Left lobe of liver (tissue), 1 donor: ENCODE results near the genes NYAP2 and SCYGR6.

DNA sequence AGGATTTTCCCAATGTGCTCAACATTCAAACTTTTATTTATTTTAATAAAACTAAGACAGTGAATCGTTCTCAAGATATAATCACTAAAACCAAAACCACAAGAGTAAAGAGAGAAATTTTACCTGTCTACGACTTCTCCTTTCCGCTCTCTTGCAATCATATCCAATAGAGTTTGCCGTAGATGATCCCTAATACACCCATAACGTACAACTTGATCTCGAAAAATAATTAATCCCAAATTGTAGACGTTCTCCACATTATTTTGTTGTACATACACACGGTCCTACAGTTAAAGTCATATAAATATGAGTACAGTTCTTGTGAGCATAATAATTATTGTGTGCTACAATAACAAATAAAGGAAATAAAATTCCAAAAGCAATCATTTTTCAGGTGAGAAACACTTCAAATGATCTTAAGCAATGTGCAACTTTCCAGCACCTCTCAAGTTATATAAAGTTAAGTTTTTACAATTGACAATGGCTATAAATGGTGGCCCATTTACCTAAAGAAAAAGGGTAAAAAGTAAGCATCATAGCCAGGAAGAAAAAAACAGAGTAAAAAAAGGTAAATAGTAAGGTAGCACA, 70.6 kb downstream of the CUL3 start:
- PRO-cap, result no peak

DNA sequence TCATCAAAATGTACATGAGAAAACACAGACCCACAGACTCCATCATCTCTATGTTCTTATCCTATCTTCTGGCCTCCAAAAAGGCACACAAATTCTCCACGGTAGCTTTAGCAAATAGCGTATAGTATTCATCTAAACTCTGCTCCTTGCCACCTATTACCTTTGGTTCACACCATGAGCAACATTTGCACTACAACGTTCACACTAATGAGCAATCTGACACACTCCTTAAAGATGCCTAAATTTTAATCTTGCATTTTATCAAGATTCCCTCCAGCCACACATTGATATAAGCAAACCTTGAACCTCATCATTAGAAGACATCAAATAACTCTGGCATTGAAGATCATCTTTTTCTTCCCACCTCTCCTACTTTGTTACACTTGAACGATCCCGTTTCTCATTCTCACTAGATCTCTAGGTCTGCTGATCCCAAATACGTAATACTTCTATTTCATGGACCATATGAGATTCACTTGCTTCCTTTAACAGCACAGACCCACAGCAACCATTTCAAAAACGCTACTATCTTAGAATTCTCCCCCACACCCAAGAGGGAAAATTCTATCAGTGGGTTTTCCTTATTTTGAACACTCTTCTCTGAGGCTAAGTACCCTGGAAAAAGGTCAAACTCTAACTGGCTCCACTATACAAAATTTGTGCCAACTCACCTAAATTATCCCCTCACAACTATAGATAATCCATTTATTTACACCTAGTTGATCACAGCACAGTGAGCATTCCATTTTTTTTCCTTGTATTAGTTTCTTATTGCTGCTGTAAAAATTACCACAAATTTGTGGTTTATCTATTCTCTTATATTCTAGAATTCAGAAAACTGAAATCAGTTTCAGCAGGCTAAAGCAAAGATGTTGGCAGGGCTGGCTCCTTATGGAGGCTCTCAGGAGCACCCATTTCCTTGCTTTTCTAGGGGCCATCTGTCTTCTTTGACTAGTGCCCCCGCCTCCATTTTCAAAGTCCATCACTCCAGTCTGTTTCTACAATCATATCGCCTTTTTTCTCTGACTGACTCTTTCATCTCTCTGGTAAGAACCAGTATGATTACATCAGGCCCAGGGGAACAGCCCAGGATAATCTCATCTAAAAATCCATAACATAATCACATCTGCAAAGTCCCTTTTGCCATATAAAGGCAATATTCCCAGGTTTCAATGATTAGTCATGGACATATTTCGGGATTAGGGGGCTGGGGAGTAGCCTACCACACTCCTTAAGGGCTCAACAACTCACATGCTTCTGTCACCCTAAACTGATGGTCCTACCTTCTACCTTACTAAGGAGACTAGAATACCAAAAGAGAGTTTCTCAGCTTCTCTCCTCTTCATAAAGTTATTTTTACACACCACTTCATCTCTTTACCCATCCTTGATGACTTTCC, 57.3 kb downstream of the CUL3 start:
- PRO-cap, result no peak

DNA sequence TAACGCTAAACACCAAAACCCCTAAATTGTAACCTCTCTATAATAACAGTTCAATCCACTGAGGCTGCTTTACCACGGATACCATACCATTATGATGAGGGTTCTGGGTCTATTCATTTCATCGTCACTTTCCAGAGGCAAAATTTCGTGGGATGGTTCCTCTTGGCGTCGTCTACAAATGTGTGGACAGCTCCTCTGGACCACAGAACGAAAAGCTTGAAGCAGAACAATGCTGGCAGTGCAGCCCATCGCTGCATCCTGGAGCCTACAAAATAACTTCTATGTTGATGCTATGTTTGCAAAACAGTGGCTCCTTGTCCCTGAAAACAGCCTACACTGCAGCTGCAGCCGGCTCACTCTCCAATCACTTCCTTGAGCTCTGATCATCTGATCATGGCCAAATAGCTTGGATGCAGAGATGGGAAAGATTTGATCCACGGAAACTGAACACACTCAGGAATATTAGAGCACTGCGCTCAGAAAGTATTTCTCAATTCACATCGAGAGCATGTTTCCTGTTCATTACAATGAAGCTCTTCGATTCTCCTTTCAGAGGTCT, 60.1 kb downstream of the DOCK10 start:
- PRO-cap, result no peak

DNA sequence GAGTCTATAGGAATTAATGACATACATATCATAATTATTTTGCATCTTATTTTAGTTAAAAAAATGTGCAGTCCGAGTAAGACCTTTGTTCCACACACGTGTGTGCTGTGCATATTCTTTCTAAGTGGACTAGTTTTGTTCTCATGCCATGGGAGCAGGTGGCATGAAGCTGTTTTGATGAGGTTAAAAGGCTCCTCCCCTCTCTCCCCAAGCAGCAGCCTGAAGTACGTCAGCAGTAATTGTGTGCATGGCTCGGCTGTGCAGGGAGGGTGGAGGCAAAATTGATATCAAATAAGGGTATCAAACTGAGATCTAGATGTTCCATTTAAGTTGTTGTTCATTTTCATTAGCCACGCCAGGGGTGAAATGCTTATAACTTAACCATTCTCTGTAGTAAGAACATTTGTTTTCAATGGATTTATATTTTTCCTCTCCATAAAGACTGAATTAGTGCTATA, at the start of gene NYAP2:
Gene NYAP2 (plus strand): TSS at position 235 of the 458 bp plus-strand sequence.
- PRO-cap, result no peak

GRCh38 chr2:226018236-226018703, 618.8 kb downstream of the NYAP2 start:
- PRO-cap, result no peak

GRCh38 chr2:226168353-226168985, 631.2 kb downstream of the IRS1 start:
- PRO-cap, result no peak

GRCh38 chr2:226319926-226320442, 479.6 kb downstream of the IRS1 start:
- PRO-cap, result no peak

GRCh38 chr2:226423430-226423960, 376.1 kb downstream of the IRS1 start:
- PRO-cap, result no peak

- PRO-cap, result bidirectional peak, plus-strand start at chr2:226631954, minus-strand start at chr2:226631743
These were observed 168.0 kb downstream of the IRS1 start for GRCh38 chr2:226631589-226632135.

- PRO-cap, result no peak
These were observed 133.6 kb downstream of the RHBDD1 start for GRCh38 chr2:226969472-226969892.

GRCh38 chr2:227466170-227466639, 5.8 kb upstream of the AGFG1 start:
- PRO-cap, result no peak

GRCh38 chr2:227503971-227504561, 32.1 kb downstream of the AGFG1 start:
- PRO-cap, result no peak

DNA sequence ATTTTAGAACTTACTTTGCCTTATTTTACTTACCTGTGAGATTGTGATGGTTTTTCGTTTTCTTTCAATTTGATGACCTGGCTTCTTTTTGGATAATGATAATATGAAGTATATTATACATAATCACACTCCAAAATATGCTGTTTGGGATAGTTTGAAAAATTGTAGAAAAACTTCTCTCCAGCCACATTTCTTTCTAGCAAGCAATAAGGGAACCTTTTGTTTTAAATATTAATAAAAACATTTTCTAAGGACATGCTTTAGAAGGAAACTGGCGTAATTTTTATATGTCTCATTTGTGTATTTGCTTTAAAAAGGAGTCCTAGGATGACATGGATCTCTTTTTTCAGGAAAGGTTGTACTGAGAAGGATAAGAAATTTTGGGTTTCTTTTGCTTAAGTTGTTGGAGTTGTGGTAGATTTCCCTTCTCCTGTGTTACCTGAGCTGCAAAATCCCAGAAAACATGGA, 56.0 kb downstream of the AGFG1 start:
- PRO-cap, result no peak

GRCh38 chr2:227555982-227557177, 42.3 kb upstream of the SCYGR2 start:
- PRO-cap, result no peak

DNA sequence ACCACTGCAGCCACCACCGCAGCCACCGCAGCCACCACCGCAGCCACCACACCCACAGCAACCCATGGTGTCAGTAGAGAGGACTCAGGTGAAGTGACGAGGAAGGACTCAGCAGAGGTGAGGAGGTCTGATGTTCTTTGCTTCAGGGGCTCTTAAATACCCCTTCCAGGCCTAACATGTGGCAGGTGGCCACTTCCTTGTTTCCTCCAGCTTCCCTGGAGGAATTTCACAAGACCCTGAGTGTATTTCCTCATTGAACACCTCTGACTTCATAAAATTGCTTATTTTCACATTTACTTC, at the start of gene SCYGR6:
Gene SCYGR6 (minus strand): TSS at position 66 of the 300 bp plus-strand sequence.
- PRO-cap, result no peak

DNA sequence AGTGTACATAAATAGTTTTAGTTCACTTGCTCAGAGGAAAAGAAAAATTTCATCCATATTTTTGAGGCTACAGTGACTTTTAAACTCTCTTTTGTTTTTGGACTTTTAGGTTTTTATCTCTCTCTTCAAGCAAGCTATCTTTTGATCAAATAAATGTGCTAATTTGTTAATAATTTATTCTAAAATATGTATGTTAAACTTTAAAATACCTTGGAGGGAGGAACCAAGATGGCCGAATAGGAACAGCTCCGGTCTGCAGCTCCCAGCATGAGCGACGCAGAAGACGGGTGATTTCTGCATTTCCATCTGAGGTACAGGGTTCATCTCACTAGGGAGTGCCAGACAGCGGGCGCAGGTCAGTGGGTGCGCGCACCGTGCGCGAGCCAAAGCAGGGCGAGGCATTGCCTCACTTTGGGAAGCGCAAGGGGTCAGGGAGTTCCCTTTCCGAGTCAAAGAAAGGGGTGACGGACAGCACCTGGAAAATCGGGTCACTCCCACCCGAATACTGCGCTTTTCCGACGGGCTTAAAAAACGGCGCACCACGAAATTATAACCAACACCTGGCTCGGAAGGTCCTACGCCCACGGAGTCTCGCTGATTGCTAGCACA, 386.7 kb upstream of the SPHKAP start:
- PRO-cap, result no peak

DNA sequence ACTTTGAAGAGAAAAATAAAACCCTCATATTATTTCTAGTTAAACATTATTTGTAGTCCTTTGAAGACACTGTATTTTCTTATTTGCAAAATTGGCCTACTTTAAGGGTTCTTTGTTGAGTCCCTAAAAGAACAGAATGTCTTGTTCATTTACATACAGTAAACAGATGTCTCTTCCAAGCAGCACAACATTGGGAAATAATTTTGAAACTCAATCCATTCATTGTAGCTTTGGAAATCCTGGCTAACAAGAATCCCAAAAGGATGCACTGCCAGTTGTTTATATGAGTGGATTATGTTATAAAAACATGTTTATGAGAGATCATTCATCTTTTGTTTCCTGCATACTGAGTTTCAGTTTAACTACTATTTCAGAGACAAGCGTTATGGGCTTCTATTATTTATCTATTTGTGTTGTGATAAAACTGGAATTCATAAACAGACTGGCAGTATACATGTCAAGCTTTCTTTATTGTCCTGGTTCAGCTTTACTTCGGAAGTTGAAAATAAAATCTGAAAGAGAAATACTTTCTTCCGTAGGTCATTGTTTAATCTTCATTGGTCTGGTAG, 499.3 kb downstream of the PID1 start:
- PRO-cap, result no peak

GRCh38 chr2:228839530-228840120, 431.5 kb downstream of the PID1 start:
- PRO-cap, result no peak

DNA sequence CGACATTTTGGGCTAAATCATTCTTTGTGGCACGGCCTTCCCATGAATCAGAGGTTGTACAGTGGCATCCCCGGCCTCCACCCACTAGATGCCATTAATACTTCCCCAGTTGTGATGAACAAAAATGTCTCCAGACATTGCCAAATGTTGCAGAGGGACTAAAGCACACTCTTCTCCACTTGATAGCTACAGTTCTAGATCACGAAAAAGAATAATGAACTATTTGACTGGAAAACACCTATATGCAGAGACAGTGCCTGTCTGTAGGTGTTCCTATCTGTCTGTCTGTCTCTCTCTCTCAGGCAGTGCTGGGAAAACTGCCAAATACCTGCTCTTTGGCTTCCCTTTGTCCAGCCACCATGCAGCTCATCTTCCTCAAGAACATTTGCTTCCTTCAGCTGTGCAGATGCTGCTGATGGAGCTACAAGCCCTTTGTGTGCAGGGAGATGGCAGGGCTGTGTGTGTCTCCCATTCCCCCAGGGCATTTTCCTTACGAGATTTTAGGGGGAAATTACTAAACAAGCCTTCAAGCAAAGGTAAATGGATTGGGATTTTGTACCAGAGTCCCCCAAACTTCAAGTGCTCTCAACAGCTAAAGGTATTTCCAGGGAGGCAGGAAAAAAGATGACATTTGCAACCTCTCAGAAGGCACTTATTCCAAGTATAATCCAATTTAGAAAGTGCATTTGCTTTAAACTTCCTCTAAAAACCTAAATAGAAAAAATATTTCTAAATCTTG, 143.3 kb downstream of the PID1 start:
- PRO-cap, result no peak

DNA sequence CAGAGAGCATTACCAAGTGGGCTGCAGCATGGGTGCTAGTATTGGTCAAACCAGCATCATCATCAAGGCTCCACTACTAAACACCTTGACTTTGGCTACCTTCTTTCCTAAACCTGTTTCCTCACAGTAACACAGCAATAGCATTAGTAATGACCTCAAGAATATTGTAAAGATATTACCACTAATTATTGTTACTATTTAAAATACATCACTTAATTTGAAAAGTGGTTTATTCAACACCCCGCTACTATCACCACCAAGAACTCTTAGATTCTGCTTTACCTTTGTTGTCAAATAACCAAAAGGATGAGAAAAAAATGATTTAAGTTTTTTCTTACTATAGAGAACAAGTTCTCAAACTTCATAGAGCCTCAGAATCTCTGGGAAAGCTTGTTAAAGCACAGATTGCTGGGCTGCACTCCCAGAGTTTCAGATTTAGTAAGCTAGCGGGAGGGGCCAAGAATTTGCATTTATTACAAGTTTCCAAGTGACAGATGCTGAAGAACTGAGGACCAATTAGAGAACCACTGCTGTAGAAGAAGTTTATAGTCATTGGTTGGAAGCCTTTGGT, 32.2 kb downstream of the PID1 start:
- PRO-cap, result no peak